Mesenchymal stem cell of Wharton's jelly (primary cell): ENCODE measurements around a stretch of chr2.

DNA sequence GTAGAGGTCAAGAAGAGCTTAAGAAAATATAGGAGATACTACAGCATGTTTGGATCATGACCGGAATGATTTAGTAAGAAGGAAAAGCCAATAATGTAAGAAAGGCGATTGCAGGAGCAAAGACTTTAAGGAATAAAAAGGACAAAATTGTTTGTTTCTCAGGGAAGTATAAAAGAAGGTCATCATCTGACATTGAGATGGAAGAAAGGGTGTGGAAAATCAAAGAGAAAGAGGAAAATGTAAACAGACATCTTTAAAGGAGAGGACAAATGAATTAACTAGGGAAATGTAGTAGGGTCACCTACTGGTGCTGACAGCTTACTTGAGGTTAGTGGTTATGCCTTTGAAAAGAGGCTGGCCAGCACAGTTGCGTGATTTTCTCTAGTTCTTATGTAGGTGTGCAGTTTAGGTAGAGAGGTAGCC, 44.1 kb downstream of the CRIM1 start:
- CAGE, long polyA plus RNA = no peak

- CAGE, long polyA plus RNA = no peak
These were observed 49.7 kb downstream of the FEZ2 start for GRCh38 chr2:36548063-36548893.

DNA sequence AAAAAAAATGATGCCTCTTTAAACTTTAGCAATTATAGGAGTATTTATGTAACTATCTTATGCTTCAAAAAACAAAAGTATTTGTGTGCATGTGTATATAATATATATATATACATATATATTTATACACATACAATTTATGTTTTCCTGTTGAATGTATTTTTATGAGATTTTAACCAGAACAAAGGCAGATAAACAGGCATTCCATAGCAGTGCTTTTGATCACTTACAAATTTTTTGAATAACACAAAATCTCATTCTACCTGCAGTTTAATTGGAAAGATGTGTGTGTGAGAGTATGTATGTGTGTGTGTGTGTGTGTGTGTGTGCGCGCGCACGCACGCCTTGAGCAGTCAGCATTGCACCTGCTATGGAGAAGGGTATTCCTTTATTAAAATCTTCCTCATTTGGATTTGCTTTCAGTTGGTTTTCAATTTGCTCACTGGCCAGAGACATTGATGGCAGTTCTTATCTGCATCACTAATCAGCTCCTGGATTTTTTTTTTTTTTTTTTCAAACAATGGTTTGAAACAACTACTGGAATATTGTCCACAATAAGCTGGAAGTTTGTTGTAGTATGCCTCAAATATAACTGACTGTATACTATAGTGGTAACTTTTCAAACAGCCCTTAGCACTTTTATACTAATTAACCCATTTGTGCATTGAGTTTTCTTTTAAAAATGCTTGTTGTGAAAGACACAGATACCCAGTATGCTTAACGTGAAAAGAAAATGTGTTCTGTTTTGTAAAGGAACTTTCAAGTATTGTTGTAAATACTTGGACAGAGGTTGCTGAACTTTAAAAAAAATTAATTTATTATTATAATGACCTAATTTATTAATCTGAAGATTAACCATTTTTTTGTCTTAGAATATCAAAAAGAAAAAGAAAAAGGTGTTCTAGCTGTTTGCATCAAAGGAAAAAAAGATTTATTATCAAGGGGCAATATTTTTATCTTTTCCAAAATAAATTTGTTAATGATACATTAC, 47.9 kb downstream of the FEZ2 start:
- CAGE, long polyA plus RNA = no peak

DNA sequence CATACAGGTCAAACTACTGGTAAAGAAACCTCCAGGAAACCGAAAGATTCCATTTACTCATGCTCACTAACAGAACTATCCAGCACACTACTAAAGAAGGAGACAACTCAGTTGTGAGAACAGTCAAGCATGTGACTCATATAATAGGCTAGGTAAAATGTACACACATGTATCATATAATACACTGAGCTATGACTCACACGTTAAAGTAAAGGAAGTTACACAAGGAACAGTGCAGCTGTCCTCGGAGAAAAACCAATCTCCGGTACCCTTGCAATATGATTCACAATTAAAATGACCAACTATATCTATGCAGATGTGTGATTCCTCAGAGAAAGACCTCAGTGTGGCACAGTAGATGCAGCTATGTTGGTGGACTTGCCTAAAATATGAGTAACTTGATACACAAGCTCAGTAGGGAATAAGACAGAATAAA, 76.5 kb downstream of the STRN start:
- CAGE, long polyA plus RNA = no peak

- CAGE, long polyA plus RNA = no peak
These were observed 66.8 kb downstream of the STRN start for GRCh38 chr2:36899416-36899957.

DNA sequence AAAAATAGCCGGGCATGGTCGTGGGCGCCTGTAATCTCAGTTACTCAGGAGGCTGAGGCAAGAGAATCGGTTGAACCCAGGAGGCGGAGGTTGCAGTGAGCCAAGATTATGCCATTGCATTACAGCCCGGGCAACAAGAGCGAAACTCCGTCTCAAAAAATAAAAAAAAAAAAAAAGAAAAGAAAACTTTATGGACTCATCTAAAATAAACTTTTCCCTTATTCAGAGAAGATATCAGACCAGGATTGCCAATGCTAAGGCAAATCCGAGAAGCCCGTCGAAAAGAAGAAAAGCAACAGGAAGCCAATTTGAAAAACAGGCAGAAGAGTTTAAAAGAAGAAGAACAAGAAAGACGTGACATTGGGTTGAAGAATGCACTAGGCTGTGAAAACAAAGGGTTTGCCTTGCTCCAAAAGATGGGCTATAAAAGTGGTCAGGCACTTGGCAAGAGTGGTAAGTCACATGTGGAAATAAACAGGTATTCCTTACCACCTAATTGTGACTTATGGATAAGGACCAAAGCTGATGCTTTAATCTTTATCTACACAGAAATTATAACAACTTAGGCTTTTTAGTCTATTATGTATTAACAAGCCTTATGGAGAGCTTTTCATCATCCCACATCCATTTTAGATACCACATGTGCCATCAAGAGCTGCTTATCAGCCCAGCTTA, 5.2 kb downstream of the GPATCH11 start:
- CAGE, long polyA plus RNA = no peak

- CAGE, long polyA plus RNA = no peak
These were observed 3.8 kb downstream of the CEBPZ start for GRCh38 chr2:37227657-37228004.

DNA sequence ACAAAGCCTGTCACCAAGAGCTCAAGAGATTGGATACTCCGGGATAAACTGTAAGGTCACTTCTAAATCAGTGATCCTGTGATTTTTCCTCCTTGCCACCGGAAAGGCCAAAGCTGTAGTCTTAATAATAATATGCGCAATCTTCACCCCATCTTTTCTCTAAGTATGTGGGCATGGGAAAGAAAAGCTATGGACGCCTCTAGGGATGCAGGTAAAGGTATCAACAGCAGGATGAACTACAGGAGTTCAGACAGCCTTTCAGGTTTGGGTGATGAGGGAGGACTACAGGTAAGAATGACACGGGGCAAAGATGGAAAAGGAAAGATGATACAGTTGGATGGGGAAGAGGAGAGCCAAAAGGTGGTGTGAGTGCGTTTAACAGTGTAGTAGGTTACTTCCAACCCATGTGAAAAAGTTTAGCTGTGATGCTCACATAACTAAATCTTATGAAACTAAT, 33.4 kb downstream of the NDUFAF7 start:
- CAGE, long polyA plus RNA = no peak

DNA sequence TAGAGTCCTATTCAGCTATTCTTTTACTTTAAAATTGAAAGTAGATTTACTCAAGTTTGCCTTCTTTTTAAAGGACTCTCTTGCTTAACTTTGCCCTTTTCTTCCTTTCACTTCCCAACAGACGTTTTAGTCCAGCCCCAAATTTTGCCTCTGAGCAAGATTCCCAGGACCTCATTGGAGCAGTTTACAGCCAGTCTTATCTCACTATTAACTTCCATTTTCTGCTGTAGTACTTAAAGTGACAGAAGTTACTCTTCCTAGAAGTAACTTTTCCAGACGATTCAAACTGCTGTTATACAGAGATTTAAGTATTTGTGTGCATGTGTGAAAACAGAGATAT, 1.7 kb upstream of the PRKD3 start:
- CAGE, long polyA plus RNA = no peak

DNA sequence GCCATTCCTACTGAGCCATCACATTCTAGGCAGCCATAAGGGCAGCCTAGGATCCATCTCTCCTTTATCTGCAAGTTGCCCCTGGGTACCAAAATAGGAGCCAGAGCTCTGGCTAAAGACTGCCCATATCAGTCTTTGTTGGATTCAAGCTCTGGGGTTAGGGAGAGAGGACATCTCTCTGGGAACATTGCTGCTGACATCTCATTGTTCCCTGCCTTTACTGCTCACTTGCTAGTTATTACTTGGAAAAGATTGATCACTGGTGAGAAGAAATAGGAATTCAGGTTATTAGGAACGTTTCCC, 102.3 kb downstream of the CDC42EP3 start:
- CAGE, long polyA plus RNA = no peak

- CAGE, long polyA plus RNA = no peak
These were observed 69.5 kb downstream of the CDC42EP3 start for GRCh38 chr2:37601978-37602342.

GRCh38 chr2:37615665-37616189, 55.7 kb downstream of the CDC42EP3 start:
- CAGE, long polyA plus RNA = no peak

- CAGE, long polyA plus RNA = no peak
These were observed 999 bp upstream of the CDC42EP3 start for GRCh38 chr2:37672124-37673158.

DNA sequence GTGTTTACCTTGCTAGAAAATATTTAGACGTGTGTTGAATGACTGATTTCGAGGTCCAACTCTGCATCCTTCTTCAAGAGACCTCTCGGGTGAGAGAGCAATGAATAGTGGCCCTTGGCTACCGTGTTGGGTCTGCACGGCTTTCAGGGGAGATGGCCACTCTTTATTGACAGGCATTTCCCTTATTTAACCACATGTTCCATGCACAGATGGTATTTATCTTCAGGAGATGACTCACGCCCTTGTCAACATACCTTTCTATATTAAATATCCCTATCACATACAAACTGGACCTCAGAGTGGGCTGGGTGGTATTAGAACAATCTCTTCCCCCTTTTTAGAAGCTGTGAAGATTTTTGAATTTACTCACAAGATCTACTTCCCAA, 109.5 kb upstream of the CDC42EP3 start:
- CAGE, long polyA plus RNA = no peak

DNA sequence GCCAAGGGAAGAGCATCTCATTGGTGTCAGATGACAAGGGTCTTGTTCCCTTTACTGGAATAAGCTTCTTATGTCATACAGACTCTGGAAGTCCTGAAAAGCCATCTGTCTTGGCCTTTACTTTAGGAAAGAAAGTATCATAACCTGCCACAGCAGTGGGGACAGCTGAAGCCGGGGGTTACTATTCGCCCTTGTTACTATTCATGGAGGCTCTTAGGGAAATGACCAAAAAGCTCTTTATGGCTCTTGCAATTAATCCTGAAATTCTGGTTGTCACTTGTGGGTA, 96.8 kb upstream of the RMDN2 start:
- CAGE, long polyA plus RNA = no peak

GRCh38 chr2:38037671-38038753, 37.9 kb downstream of the CYP1B1 start:
- CAGE, long polyA plus RNA = no peak

- CAGE, long polyA plus RNA = no peak
These were observed 99.2 kb downstream of the ATL2 start for GRCh38 chr2:38277752-38278458.

DNA sequence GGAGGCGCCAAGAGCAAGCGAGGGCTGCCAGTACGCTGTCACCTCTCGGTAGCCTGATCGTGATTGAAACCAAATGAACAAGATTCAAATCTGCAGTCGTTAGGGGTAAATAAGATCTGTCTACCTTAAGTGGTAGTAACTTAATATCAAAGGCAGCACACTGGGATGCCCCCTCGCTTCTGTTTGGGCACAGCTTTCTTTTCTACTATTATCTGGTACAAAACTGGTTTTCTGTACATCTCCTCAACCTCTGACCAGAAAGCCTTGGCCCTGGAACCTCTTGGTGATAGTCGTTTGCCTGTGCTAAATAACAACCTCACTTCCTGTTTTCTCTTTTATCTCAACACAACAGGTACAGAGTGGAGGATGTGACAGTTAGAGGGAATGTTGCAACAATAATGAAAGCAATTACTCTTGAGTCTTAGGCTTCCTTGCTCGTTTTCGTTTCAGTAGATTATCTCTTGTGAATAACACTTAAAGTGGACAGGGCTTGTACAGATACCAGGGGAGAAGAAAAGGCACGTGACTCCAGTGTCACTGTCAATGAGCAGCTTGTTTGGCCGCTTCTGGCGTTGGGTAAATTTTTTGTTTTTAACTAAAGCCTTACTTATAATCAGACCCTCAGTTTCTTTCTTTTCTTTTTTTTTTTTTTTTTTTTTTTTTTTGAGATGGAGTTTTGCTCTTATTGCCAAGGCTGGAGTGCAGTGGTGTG, 22.2 kb upstream of the GALM start:
- CAGE, long polyA plus RNA = no peak

- CAGE, long polyA plus RNA = no peak
These were observed 6.6 kb downstream of the SRSF7 start for GRCh38 chr2:38744068-38745503.

DNA sequence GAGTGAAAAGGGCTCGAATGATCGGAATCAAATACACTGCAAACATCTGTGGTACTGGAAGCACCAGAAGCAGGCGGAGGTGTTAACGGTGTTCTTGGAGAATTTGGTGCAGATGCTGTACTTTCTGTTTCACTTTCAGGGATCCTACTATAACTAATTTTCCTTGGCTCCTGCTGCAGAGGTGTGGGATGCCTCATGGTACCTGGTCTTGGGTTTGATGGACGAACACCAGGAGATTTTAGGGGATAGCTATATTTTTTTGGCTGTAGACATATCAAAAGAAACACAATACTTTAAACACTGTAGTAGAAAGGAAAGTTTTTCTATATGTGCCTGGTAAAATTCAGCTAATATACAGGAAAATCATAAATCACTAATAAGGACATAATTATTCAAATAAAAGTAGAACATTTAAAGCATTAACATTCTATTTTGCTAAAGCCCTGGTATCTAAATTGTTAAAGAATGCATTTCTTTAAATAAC, 105.5 kb downstream of the ARHGEF33 start:
- CAGE, long polyA plus RNA = no peak